Endometrial microvascular endothelial cells (primary cell): ENCODE measurements around the genes APC2, PCSK4, PLK5 and MBD3.

DNA sequence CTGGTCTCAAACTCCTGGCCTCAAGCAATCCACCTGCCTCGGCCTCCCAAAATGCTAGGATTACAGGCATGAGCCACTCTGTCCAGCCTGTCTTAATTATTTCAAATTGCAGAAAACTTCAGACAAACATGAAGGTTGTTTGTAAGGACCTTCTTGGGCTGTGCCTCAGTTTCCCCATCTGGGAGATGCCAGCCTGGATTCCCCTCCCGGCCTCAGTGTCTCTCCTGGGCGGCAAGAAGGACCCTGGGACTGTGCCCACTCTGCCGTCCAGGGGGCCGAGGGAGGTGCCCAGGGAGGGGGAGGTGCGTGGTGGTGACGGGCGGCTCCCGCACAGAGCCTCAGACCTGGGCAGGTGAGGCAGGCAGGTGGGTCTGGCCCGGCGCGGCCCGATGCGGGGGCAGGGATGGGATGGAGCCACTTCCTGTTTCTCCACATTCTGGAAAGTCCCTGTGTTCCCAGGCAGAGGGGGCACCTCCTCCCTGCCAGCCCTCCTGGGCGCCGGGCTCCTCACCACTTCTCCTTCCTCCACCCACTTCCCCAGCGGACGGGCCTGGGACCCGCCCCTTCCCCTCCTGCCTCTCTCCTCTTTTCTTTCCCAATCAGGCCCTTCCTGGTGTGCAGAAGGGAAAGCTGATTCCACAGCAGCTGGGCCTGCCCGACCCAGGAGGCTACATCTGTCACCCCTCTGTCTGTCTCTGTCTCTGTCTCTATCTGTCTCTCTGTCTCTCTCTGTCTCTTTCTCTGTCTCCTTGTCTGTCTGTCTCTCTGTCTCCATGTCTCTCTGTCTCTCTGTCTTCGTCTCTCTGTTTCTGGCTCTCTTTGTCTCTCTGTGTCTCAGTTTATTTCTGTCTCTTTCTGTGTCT, 6.3 kb upstream of the SBNO2 start:
- RAMPAGE, long total RNA: no peak

DNA sequence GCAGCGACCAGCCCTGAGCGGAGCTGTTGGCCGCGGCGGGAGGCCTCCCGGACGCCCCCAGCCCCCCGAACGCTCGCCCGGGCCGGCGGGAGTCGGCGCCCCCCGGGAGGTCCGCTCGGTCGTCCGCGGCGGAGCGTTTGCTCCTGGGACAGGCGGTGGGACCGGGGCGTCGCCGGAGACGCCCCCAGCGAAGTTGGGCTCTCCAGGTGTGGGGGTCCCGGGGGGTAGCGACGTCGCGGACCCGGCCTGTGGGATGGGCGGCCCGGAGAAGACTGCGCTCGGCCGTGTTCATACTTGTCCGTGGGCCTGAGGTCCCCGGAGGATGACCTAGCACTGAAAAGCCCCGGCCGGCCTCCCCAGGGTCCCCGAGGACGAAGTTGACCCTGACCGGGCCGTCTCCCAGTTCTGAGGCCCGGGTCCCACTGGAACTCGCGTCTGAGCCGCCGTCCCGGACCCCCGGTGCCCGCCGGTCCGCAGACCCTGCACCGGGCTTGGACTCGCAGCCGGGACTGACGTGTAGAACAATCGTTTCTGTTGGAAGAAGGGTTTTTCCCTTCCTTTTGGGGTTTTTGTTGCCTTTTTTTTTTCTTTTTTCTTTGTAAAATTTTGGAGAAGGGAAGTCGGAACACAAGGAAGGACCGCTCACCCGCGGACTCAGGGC, 773 bp downstream of the STK11 start:
- RAMPAGE, long total RNA: no peak

DNA sequence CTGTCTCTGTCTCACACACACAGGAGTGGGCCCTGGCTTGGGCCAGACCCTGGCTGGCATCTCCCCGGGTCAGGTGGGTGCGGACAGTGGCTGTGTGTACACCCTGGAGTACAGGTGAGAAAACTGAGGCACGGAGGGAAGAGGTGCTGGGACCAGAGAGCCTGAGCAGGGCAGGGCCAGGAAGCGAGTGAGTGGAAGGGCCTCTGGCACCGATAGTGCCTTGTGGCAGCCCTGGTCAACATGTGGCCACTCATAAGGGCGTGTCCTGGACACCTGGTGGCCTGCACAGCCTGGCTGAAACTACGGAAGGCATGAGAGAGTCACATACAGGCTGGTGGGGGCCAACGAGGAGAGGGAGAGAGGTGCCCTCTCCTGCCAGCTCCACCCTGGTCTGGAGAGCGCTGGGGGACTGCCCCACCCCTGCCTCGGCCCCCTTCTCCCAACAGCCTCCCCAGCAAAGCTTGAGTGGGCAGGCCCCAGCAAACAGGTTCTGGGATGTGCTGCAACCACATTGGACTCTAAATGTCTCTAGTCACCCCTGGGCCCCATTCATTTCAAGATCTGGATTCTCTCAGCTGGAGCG, 6.0 kb downstream of the CBARP start:
- RAMPAGE, long total RNA: no peak

- RAMPAGE, long total RNA: no peak
These were observed 3.3 kb downstream of the MIDN start for GRCh38 chr19:1251696-1252014.

- RAMPAGE, long total RNA: no peak
These were observed 5.0 kb downstream of the MIDN start for GRCh38 chr19:1253244-1253942.

- RAMPAGE, long total RNA: no peak
These were observed 84 bp upstream of the CIRBP start for GRCh38 chr19:1269213-1269283.

DNA sequence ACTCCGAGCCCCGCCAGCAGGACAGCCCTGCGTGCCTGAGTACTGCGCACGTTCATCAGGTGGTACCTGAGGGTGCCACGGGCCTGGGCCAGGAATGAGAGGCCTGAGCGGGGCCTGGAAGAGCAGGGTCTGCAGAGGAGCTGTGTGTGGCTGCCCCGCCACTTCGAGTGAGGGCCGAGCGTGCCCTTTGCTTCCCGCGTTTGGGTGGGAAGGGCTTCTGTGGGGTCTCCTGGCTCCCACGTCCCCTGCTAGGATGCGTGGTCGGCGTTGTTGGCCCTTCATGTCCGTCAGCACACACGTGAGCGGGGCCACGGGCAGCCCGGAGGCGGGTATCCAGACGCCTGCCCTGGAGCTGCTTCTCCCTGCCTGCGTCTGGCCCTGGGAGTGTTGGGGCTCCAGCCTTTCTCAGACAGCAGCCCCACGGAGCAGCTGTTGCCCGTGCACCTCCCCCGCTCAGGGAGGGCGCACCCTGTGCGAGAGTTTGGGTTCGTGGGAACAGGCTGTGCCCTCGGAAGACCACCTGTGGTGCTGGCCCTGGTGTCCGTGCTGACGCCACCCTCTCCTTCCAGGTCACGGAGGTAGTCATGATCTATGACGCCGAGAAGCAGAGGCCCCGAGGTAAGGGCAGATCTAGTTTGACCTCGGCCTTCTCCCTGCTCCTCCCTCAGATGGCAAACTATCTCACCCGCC, 14.5 kb downstream of the DAZAP1 start:
- RAMPAGE, long total RNA: no peak

- RAMPAGE, long total RNA: no peak
These were observed 13.8 kb upstream of the RPS15 start for GRCh38 chr19:1424465-1424631.

GRCh38 chr19:1449423-1450624, at the start of gene APC2:
Gene APC2 (plus strand): TSS chr19:1450121.
- RAMPAGE, long total RNA: no peak

GRCh38 chr19:1455356-1456500, 5.8 kb downstream of the APC2 start:
- RAMPAGE, long total RNA: no peak

DNA sequence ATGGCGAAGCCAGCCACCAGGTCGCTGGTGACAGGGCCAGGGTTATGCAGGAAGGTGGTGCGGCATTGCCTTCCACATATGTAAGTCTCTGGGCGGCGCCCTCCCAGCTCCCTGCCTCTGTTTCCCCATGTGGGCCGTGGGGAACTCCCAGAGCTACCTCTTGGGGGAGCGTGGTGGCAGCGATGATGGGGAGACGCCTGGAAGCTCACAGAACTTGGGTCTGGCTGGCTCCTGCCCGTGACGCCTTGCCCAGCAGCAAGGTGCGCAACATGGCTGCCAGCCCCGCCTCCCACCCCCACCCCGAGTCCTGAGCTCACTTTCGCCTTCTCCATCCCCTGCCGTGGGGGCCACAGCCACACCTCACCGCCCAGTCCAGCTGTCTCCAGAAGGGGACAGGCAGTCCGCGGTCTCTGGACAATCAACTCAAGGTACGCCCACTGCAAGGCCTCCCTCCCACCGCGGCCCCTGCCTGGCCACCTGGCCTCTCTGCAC, 6.7 kb downstream of the C19orf25 start:
- RAMPAGE, long total RNA: no peak

- RAMPAGE, long total RNA: no peak
These were observed at the start of gene PCSK4 for GRCh38 chr19:1489997-1490887. Gene PCSK4 (minus strand): TSS chr19:1490350.

DNA sequence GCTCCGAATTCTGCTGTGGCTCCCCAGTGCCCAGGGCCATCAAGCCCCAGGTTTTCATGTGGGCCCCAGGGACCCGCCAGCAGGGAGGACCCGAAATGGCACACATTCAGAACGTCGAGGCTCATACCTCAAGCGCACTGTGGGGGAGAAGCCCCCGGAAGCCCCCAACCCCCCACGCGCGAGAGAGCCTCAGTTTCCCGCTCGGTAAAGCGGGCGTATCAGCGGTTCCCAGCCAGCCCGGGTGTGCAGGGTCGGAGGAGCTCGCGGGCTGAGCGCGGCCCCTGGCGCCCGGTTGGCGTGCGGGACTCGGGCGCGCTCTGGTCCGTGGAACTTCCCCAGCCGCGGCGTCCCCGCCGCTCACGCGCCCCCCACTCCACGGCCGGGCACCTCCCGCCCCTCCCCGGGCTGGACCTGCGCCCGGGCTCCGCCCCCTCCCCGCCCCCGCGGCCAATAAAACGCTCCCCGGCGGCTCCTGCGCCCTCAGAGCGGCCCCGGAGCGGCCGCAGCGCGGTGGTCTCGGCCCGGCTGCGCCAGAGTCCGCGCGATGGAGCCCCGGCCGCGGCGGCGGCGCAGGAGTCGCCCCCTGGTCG, at the start of gene PLK5:
TSS of gene PLK5 (plus strand) at position 483 of the 590 bp plus-strand sequence.
- RAMPAGE, long total RNA: no peak

DNA sequence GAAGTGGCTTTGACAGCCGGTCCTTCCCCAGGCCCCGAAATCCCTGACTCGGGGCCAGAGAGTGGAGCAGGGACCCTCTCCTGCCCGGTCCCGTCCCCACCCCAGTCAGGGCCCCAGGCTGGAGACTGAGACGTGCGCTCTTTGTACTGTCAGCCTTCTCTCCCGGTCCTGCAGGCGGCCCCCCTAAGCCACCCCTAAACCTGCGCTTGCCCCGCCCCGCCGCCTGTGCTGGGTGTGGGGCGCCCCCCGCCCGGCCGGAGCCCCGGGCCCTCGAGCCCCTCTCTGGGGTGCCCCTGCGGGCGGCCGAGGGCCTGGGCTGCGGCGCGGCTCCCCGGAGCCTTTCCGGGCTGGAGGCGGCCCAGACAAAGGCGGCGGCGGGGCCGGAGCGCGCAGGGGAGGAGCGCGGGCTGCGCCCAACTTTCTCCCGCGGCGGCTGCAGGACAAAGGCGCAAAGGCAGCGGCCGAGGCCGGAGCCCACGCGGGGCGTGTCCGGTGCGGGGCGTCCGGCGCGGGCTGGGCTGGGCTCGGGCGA, 1.2 kb downstream of the MEX3D start:
- RAMPAGE, long total RNA: no peak

DNA sequence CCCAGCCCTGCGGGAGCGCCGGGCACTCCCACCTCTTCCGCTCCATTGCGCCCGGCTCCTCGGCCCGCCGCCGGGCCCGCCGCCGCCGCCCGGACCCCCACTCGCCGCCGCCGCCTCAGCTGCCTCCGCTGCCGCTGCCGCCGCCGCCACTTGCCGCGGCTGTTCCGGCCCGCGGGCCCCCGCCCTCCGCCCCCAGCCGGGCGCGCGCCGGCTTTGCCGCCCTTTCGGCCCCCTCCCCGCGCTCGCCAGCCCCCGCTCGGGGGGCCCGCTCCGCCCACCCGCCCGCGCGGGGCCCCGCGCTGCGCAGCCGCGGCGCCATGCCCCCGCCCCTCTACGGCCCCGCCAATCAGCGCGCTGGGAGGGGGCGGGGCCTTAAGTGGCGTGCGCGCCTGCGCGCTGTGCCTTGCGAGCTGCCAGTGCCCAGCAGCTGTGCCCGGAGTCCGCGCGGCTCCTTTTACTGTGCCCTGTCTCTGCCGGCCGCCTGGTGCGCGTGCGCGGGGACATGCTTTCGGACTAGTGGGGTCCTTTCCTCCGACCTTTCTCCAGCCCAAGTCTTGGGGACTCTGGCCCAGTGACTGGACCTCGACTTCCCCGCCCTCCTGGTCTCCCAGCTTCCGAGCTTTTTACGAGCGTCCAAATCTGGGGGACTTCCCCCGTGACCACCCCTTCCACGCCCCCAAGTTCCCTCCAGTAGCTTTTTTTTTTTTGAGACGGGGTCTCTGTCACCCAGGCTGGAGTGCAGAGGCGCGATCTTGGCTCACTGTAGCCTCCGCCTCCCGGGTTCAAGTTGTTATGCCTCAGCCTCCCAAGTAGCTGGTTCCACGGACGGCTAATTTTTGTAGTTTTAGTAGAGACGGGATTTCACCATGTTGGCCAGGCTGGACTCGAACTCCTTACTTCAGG, at the start of gene MBD3:
TSS of gene MBD3 (minus strand) at position 280 of the 903 bp plus-strand sequence.
- RAMPAGE, long total RNA: no peak

GRCh38 chr19:1606259-1606486, 911 bp upstream of the UQCR11 start:
- RAMPAGE, long total RNA: no peak

DNA sequence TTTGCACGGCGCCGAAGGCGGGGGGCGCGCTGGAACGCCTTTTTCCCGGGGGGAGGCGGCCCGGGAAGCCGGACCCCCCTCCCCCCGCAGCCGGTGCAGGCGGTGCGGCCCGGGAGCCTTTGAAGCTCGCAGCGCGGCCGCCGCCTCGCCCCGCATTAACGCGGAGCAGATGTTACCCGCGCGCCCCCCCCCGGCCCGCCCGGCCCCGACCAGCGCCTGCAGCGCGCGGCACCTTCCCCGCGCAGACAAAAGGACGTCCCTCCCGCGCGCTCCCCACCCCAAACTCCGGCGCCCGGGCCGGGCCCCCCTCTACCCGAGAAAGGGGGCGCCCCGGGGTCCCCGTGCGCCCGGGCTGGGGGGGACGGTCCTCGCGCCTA, 810 bp downstream of the TCF3 start:
- RAMPAGE, long total RNA: no peak

DNA sequence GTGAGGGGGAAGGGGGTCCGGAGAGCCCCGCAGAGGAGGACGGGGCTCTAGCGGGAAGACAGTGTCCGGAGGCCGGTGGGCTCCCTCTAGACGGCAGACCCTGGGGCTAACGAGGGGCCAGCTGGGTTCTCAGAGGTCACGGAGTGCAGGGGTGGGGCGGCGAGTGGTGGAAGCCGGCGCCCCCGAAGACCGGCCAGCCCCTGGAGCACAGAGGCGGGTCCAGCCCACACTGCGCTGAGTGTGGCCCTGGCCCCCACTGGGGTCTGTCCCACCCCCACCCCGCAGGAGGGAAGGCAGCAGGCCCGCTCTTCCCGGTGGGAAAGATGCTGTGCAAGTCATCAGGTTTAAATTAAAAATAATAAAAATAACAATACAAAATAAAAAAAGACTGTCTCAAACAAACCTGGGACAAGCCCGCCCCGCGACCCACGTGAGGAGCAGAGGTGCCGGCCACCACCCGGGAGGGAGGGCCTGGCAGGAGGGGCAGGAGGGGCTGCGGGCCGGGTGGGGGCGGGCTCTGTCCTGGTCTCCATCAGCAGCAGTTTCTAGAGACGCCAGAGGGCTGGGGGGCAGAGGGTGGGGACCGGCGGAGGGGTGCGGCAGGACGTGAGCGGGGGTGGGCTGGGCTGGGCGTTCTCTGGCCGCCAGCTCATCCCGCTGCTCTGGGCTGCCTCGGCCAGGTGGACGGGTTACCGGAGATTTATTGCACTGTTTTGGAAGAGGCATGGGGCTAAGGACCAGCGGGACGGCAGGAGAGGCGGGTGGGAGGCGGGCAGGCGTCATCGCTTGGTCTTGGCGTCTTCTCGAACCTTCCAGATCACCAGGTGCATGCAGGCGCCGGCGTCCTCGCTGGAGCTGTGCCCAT, 3.4 kb upstream of the ATP8B3 start:
- RAMPAGE, long total RNA: no peak

DNA sequence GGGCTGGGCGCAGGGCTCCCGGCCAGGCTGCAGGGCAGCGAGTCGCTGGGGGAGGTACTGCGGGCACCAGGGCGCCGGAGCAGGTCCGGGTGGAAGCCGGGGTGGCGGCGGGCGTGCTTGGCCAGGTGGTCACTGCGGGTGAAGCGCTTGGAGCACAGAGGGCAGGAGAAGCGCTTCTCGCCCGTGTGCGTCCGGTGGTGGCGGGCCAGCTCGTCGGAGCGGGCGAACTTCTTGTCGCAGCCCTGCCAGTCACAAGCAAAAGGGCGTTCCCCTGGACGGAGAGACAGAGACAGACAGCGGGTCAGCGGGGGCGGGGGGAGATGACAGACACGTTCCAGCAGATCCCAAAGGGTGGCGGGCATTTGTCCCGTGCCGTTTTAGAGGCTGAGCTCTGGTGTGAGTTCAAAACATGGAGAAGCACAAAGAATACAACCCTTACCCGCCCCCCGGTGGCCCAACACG, 6.2 kb upstream of the REXO1 start:
- RAMPAGE, long total RNA: no peak

DNA sequence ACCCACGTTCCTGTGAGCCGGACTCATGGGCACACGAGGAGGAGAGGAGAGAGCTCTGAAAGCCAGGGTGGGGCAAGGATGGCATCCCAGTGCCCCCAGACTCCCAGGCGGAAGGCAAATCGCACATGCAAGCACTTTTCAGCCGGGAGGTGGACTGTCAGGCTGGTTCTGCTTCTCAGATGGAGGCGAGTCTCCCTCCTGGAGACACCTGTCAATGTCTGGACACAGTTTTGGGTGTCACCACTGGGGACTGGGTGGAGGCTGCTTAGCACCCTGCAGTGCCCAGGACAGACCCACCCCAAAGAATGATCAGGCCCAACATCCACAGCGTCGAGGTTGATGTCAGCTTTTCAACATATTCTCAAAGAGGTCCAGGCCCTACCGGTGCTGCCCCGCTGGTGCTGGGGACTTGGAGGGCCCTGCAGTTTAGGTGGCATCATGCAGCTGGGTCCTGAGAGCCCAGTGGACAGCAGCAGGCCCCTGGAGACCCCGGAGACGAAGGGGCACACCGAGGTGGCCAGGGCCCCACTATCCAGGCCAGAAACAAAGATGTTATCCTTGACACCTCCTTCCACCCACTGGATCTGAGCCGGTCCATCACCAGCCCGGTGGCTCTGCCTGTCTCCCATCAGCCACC, 2.1 kb downstream of the ABHD17A start:
- RAMPAGE, long total RNA: no peak